ENCODE results near the gene RNF17.

DNA sequence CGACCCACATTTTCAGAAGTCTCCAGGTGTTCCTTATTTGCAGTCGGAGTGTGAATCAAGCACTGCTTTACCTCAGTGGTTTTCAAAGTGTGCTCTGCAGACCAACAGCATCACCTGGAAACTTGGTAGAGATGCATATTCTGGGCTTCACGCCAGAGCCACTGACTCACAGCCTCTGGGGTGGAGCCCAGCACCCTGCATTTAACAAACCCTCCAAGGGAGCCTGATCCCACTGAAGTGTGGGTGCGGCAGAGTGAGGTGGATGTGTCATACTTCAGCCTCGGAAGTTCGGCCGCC, 33.2 kb upstream of the MICU2 start:
- RRBS = no CpG with 5 or more reads among the region's 7 CpGs

- RRBS = no CpG with 5 or more reads among the region's 7 CpGs
Measured at GRCh38 chr13:22198035-22198617, 527.3 kb downstream of the FGF9 start.

- RRBS = no CpG with 5 or more reads among the region's 19 CpGs
Measured at GRCh38 chr13:22883841-22884390, 296.9 kb upstream of the SGCG start.

DNA sequence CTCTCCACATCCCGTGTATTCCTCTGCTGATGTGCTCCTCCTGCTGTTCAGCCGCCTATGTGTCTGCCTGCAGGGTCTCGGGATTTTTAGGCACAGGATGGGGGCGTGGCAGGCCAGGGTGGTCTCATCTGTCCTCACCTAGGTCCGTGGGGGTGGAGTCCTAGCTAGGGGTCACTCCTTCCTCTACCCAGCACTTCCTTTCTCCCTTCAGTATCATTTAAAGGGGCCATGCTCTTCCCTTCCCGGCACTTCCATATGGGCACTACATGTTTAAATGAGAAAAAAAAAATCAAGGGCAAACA, 32.9 kb upstream of the SGCG start:
- RRBS = no CpG with 5 or more reads among the region's 6 CpGs

DNA sequence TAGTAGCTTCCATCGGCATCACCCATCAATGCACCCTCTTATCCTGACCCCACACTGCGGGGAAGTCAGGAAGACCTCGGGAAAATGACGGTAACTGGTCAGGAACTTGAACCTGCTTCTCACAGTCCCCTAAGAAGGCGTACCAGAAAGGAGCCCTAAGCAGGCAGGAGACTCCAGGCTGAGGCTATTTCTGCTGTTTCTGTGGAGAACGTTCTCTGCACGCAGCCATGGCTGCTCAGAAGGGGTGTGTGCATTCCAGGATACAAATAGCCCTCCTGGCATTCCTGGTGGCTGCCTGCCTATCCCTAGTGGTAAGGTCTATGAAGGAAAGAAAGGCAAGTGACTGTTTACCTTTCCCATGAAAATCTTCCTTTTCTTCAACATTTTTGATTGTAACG, 2.5 kb downstream of the SGCG start:
- RRBS = no CpG with 5 or more reads among the region's 8 CpGs

- RRBS = no CpG with 5 or more reads among the region's 11 CpGs
Measured at GRCh38 chr13:23668515-23669195, 98.4 kb downstream of the TNFRSF19 start.

DNA sequence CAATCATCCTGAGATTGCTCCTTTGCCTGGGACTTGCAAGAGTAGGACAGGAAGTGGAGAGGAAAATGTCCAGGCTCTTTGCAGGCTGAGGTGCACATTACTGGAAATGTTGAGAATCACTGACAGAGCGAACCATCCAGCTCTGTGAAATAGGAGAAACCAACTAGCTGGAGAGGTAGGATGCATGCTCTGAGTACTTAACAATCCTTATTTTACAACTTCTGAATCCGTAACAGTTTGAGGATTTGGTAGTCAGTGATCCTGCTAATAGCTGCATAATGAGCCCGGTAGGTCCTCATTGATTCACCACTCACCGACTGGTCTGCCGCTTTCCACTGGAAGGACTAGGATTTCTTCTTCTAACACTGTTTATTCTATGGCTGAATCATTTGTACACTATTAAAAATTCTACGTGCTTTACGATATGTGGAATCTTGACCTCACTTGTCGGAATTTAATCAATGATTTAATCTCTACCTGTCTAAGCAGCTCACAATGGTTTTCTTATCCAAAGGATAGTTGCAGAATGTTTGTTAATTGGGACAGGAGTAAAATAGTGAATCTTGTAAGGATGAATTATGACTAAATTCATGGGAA, 33.9 kb downstream of the SPATA13 start:
- RRBS = no CpG with 5 or more reads among the region's 8 CpGs

DNA sequence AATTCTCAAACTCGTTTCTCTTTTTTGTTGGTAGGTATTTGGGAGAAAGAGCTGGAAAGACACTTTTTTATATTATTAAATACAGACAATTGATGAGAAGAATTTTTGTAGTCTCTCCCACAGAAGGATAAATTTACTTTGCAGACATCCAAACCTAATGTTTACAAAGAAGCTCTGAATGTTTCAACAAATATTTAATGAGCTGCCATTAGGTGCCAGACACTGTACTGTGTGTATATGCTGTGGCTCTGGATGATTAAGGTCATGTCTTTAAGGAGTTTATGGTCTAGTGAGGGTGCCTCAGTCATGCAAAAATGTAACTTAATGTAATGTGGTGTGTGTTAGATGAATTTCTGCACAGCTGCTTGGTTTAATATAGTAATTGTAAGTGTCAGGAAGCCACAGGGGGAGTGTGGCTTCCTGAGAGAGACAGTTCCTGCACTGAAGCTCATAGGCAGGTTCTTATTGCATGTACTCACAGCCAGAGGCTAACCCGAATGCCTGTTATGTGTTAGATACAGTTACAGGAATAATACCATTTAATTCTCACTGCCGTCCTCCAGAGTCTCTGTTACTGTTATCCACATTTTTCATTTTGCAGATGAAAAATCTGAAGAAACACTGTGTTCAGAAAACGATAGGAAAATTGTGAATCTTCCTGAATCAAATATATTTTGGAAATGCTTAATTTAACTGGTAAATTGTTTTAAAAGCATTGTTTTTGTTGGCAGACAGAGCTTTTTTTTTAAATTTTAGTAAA, 43.3 kb downstream of the SPATA13 start:
- RRBS = no CpG with 5 or more reads among the region's 4 CpGs

DNA sequence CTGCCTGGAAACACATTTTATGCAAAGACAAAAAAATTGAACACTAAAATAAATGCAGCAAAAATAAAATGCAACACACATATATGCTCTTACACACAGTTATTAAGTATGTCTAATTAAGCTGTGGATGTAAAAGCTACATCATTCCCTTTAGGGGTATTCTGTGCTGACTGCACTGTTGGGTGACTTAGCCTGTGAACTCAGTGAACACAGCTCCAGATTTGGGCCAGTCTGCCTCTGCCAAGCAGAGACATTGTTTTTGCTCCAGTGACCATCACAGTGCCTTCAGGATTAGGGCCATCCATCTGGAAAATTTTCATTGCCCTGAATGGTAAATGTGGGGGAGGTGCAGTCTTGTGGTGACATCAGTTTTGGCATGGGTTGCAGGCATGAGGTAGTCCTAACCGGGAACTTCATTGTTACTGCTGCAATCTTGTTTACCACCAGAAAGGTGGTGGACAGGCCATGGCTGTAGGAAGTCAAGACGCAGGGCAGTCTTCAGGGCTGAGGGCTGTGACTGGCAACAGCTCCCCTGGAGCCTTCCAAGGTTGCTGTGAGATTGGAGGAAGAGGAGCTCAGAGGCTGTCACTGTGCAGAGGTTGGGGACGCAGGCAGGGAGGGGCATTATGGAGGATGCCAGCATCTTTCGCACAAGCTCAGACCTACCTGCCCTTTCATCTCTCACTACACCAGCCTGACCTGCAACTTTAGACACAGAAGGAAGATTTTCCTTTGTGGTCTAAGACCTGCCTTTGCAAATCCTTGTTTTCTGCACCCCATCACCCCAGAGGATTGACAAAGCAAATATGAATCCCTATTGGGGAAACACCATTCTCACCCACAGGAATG, 55.2 kb downstream of the SPATA13 start:
- RRBS = no CpG with 5 or more reads among the region's 4 CpGs

DNA sequence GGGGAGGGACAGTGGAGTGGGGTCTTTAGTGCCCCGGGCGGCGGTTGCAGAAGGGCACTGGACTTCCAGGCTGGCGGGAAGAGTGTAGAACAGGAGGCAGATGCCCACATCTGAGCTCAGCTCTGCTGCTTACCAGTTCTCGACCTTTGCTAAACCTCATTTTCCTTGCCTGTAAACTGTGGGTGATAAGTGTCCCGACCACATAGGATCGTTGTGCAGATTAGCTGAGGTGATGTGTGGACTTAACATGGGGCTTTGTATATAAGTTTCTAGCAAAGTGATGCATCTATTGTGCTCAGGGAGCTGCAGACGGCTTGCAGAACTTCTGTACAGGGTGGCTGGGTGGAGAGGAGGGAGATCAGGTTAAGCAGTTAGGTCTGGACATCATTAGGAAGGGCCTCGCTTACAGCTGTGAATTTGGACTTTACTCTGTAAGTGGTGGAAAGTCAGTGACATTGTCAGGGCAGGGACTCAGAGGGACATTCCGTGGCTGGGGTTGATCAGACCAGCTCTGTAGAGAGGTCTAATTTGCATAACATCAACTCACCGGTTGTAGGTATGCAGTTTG, 70.0 kb downstream of the SPATA13 start:
- RRBS = no CpG with 5 or more reads among the region's 11 CpGs

GRCh38 chr13:24241853-24242578, 67.4 kb upstream of the C1QTNF9 start:
- RRBS = no CpG with 5 or more reads among the region's 8 CpGs

GRCh38 chr13:24271566-24272548, 37.5 kb upstream of the C1QTNF9 start:
- RRBS = no CpG with 5 or more reads among the region's 25 CpGs

DNA sequence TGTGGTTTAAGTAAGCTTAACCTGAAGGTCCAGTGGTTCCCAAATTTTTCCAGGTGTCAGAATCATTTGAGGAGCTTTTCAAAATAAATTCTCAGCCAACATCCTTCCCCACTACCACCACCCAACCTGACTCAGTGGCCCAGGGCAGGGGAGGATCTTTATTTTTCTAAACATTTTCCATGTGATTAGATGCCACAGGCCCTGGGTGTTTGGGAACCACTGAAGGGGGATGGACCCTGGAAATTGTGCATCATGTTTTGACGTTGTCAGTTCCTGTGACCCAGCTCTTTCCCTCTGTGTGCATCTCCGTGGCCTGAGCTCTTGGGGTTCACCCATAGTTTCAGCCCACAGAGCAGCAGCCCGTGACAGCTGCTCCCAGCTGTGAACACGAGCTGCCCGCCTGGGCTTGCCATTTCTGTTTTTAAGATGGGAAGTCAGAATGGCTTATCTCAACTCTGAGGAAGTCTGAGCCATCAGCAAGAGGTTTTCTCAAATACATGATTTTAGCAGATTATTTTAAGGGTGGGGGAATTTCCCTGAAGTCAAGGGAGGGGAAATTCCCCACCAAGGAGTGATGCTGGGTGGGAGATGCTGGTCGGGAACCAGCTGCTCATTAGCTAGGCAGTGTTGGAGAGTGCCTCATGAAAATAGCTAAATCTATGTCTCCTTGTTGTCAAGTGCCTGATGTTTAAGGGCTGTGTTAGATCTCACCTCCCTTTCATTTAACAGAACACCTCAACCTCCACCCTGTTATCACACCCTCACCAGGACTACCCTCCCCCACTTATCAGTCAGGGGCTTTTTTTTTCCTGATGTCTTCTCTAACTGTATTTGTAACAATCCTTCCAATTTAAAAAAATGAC, 34.9 kb upstream of the C1QTNF9 start:
- RRBS = no CpG with 5 or more reads among the region's 6 CpGs

- RRBS = 16% methylated on average over 8 of the region's 22 CpGs
Measured at GRCh38 chr13:24627066-24627570, 53.1 kb upstream of the ATP12A start.

GRCh38 chr13:24763949-24764317, at the start of gene RNF17:
TSS of gene RNF17 (plus strand) at chr13:24764169.
- RRBS = 44% methylated on average over 9 of the region's 22 CpGs

DNA sequence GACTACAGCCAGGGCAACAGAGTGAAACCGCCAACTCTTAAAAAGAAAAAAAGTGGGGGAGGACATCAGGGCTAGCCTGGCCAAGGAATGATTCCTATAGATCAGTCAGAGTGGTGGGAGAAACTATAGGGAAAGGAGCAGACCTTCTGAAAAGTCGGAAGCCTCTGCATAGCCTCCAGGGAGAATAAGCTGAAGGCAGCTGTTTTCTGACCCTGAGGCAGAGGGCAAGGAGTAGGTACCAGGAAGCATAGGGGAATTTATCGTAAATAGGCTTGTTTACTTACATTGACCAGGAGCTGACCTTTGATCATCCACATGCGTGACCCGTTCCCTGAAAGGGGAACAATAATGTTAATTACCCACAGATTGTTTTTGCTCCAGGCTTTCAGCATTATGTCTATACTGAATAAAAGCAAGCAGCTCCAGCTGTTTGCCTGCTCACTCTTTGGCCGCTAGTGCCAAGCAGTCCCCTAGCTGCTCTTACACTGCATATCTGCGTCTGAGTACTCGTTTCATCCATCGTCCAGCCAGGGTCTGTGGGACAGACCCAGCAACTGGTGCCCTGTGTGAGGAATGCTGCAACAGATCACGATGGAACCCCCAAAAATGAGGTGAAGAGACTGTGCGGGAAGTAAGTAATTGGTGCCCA, 3.0 kb upstream of the CENPJ start:
- RRBS = no CpG with 5 or more reads among the region's 11 CpGs

DNA sequence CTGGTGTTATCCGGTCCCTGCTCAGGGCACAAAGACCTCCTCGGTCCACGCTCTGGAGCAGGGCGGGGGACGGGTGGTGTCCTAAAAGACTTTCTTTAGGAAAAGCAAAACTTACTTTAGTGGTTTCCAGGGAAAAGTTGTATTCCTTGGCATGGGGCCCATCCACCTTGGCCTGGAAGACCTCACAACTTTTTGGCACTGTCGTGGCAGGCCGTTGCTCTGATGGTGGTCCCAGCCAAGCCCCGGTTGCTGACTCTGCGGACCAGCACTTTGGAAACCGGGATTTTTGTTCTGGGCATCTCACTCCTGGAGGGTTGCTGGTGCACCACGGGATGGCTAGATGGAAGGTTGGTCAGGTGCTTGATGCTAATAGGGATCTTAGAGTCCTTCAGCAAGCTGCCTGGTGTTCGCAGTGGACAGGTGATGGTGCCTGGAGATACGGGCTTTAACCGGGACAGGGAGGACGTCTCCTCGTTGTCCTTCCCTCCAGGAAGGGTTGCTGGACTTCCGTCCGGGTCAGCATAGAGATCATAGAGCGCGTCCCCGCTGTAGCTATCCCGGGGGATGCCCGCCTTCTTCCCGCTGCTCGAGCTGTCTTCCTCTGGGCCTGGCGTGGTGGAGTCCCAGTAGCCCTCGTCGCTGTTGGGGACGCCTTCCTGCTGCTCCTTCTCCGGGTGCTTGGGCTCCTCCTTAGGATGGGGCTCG, 2.5 kb downstream of the AMER2 start:
- RRBS = 47% methylated on average over 12 of the region's 31 CpGs

DNA sequence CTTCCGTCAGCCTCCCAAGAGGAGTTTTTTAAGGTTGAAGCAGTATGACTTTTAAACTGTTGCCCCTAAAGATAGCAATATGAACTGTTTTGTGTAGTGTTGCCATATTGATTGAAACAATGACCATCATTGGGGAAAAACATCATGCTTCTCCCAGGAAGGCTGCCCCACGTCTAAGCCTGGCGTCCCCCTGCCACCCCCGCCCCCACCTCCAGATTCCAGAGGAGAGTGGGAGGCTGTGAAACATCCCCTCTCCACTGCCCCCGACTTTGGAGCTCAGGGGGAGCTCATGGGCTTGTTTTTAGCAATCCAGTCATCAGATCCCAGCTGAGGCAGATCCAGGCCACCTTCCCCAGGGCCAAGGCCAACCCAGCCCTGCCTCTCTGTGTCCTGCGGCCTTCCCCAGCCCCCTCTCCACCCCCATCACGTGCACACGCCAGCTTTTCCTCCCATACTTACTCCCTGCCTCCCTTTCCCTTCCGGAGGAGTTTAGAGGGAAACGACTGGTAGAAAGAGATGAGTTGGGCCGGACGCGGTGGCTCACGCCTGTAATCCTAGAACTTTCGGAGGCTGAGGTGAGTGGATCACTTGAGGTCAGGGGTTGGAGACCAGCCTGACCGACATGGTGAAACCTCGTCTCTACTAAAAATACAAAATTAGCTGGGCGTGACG, 38.8 kb downstream of the SHISA2 start:
- RRBS = no CpG with 5 or more reads among the region's 19 CpGs

DNA sequence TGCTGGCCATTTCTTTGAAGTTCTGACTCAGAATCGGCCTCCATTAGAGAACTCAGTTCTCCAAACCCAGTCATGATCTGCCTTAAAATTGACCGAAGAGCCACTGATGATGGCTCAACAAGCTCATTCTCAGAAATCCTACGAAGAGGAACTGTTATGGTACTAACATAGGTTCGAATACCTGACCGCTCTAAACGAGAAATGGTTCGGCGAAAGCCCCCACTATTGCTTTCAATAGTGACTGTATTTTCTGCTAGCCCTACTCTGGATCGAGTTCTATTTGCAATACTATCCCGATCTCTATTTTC, 7.8 kb downstream of the RNF6 start:
- RRBS = no CpG with 5 or more reads among the region's 10 CpGs

DNA sequence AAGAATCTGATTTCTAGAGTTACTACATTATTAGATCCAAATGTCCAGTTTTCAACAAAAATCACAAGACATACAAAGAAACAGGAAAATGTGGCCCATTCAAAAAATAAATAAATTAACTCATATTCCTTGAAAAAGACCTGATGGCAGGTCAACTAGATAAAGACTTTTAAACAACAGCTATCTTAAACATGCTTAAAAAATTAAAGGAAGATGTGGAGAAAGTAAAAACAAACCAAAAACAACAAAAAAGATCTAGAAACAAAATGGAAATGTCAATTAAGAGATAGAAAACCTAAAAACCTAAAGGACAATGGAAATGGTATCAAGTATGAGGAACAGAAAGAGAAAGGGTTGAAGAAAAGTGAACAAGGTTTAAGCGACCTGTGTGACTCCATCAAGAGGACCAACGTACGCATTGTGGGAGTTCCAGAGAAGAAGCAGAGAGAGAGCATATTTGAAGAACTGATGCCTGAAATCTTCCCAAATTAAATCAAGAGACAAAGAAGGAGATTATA, 62.9 kb downstream of the CDK8 start:
- RRBS = no CpG with 5 or more reads among the region's 3 CpGs

All from hTERT-HM (cell line).